SK-N-MC (cell line): ENCODE data around the genes KLHDC2, ARF6 and PYGL.

GRCh38 chr14:49581099-49582006, 4.8 kb downstream of the RPS29 start:
- RRBS, result no CpG with 5 or more reads among the region's 10 CpGs

DNA sequence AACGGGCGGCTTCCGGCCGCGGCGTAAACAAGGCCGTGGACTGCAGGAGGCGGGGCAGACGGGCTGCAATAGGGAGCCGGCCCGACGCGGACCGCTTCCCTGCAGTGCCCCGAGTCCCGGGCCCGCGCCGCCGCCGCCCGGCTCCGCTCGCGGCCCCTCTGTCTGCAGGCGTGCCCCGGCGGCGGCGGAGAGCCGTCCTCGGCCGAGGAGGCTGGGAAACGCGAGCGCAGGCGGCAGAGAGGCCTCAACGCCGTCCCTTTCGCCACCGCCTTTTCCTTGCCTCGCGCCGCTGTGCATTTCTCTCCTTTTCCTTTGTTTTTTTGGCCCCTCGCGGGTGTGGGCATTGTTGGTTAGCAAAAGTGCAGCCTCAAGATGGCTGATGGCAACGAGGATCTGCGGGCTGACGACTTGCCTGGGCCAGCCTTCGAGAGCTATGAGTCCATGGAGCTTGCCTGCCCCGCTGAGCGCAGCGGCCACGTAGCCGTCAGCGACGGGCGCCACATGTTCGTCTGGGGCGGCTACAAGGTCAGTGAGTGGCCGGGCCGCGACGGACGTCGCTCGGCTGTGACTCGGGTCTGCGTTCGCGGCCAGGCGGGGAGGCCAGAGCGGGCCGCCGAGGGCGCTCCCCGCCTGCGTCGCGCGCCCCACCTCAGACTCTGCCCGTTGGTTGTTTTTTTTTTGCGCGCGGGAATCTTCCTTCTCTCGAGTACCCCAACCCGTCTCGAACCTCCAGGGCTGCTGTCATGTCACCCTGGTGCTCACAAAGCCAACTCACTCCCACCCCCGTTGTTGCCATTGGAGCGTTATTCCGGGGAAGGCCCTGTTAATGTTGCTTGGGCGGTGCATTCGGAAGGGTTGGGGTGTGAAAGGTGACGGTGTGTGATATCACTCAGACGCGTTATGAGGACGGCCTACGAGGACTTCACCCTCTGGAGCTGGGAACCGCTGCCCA, at the start of gene KLHDC2:
Gene KLHDC2 (plus strand): TSS at position 57 of the 952 bp plus-strand sequence.
- RRBS, result 1% methylated on average over 22 of the region's 99 CpGs

- RRBS, result no CpG with 5 or more reads among the region's 10 CpGs
These were observed 3.7 kb downstream of the KLHDC2 start for GRCh38 chr14:49771576-49772068.

DNA sequence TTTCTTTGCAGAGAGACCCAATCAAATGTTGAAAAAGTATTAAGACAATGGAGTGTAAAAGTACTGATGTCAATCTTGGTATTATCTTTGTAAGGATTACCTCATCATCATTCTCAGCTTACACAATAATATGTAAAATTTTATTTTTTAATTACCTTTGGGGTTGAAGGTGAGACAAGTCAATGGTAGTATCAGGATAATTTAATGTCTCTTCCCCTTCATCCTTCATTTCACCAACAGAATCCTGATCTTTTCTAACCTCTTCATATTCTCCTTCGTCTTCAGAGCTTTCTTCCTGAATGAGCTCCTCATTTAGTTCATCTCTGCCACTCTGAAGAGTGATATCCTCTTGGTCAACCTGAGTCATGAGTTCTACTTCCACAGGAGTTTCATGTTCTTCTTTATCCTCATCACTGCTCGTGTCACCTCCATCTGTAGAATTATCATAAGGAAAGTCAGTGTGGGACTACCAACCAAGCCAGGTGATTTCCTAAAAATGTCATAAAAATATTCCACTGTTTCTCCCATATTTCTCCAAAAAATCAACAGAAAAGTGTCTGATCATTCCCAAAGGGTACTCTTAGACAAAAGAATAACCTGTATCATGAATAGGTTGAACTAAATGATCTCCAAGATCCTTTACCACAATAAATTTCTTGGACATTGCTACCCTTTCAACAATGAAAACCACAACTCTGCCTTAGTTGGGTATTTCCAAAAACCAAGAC, 32.5 kb downstream of the KLHDC2 start:
- RRBS, result no CpG with 5 or more reads among the region's 2 CpGs

- RRBS, result no CpG with 5 or more reads among the region's 4 CpGs
These were observed 14.7 kb downstream of the NEMF start for GRCh38 chr14:49837796-49838358.

GRCh38 chr14:49888375-49888920, 4.4 kb upstream of the ARF6 start:
- RRBS, result no CpG with 5 or more reads among the region's 2 CpGs

DNA sequence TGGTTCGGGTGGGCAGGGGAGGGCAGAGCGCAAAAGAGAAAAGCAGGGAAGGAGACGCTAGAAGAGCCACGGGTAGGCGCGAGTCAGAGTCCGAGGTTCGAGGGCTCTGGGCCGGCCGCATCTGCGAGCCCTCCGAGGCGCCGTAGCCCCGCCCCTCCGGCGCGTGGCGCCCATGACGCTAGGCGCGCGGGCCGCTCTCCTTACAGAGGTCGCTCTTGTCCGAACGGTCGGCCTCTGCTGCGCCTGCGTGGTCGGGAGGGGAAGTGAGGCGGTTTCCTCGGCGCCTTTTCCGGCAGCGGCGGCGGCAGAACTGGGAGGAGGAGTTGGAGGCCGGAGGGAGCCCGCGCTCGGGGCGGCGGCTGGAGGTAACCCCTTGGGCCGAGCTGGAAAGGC, at the start of gene ARF6:
Gene ARF6 (plus strand): TSS at position 290 of the 393 bp plus-strand sequence.
- RRBS, result 2% methylated on average over 13 of the region's 45 CpGs

DNA sequence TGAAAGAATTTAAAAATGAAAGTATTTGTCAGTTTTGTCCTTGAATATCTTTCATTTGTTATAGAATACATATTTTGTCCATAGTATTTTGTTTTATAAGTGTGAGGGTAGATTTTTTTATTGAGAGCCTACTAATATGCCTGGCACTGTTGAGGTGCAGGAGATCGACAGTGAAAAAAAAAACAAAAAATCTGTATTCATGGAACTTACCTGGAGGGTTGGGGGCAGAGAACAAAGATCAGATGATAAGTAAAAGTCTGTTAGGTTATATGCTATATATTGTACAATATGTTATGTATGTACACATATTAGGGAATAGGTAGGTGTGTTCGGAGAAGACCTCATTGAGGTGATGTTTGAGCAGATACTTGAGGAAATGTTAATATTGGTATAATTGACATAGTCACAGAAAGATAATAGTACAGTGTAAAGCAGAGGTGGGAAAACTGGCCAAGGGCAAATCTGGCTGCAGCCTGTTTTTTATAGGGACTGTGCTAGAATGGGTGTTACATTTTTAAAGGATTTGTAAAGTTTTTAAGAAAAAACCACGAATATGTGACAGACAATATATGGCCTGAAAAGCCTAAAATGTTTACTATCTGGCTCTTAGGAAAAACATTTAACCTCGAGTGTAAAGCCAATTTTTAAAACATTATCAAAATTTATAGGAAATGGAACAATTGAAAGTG, 5.6 kb downstream of the ARF6 start:
- RRBS, result no CpG with 5 or more reads among the region's 4 CpGs

DNA sequence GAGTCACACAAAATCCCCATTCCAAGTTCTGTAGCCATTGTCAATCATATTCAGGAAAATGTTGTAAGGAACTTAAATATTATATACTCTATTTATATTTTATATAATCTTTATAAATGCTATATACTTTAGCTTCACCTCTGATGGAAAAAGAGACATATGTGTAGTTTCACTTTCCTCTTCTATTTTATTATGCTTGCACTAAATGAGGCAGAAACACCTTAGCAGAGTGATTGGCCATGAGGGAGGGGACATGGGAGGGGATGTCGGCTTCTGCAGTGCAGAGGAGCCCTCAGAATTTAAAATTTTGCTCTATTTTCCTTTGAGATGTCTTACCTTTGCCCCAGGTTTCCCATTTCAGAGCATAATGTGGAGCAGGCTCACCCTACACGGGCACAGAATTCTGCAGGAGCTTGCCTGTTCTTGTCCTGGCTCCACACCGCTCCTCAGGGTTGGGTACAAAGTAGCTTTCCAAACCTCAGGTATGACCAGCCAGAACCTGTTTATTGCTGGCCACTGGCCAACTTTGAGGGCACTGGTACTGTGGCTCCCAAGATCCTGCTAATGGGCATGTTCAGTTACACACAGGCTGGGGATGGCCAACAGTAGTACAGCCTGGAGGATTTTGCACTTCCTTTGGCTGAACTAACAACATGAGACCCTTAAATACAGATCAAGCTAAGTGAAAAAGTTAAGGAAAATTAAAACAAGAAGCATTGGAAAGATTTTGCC, 57.9 kb downstream of the ARF6 start:
- RRBS, result no CpG with 5 or more reads among the region's 3 CpGs

- RRBS, result no CpG with 5 or more reads among the region's 9 CpGs
These were observed 77.6 kb downstream of the ARF6 start for GRCh38 chr14:49970356-49971058.

GRCh38 chr14:49971924-49972773, 79.3 kb downstream of the ARF6 start:
- RRBS, result no CpG with 5 or more reads among the region's 7 CpGs

DNA sequence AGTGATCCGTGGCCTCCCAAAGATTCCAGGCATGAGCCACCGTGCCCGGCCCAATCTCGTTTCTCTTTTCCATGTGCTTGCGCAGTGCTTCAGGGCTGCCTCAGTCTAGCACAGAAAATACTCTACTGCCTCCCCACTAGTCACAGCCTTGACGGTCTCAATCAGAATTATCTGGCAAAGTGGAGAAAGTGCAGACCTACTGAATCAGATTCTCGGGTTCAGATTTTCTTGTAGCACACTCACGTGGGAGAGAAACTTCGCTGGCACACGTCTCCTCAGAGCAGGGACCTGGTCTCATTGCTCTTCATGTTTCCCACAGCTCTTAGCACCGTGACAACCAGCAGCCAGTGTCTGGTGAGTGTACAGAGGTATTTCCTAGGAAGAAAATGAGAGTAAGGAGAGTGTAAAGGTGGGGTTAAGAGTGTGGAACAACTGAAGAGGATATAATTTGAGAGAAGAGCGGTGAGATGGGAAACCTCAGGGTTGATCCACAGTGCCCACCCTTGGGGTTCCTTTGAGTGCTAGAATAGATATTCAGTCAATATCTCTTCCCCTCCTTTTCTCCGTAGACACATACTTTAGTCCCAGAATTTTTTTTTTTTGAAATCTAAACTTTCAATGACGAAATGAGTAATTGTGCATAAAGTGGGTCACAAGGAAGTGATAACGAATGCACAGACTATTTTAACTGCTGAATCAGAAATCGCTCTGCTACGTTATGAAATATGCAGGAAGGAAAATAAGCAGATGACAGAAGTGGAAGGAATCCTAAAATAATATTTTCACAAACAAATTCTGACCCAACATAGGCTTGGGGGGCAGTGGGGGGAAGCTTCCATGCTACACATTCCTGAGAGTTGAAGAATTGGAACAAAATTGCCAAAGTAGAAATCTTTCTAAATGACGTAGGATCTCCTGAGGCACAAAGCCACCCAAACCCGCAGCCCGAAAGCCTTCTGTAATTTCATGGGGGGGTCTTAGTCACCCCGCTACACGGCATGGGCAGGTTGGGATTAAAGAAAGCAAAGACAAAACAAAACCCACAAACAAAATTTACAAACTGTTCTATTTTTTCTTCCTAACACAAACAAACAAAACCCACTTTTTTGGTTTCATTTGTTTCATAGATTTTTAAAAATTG, 89.4 kb downstream of the ARF6 start:
- RRBS, result no CpG with 5 or more reads among the region's 22 CpGs

GRCh38 chr14:50069255-50069754, 47.1 kb downstream of the VCPKMT start:
- RRBS, result no CpG with 5 or more reads among the region's 2 CpGs

DNA sequence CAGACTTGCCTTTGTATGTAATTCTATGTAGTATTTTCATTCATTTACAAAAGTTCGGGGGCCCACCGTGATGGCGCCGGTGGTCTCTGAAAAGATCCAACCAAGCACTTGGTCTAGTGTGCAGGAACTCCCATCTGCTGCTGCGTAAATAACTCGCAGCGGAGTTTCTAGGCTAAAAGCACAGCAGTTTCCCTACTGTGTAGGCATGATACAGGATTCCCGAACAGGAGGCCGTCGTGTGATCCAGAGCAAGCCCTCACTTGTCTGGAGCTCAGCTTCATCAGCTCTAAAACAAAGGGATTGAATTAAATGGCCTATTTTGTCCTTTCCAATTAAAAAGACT, 34.5 kb downstream of the VCPKMT start:
- RRBS, result no CpG with 5 or more reads among the region's 10 CpGs

DNA sequence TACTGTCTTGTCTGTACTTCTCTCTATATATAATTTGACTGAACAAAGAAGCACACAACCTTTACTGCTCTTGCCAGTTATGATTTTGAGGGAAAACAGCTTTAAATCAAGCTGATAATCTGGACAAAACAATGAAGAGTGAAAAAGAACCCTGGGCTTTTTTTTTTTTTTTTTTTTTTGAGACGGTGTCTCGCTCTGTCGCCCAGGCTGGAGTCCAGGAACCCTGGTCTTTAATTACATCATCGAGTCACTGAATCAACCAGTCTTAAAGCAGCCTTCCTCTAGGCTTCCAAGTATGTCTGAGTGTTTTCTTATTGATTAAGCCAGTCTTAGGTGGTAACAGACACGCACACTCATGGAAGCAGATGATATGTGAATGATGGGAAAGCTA, 5.9 kb upstream of the VCPKMT start:
- RRBS, result no CpG with 5 or more reads among the region's 5 CpGs

GRCh38 chr14:50230177-50230819, 1.1 kb downstream of the SOS2 start:
- RRBS, result no CpG with 5 or more reads among the region's 9 CpGs

- RRBS, result no CpG with 5 or more reads among the region's 15 CpGs
These were observed 654 bp upstream of the CDKL1 start for GRCh38 chr14:50397182-50397888.

- RRBS, result no CpG with 5 or more reads among the region's 6 CpGs
These were observed 78.4 kb downstream of the NIN start for GRCh38 chr14:50752468-50753150.

DNA sequence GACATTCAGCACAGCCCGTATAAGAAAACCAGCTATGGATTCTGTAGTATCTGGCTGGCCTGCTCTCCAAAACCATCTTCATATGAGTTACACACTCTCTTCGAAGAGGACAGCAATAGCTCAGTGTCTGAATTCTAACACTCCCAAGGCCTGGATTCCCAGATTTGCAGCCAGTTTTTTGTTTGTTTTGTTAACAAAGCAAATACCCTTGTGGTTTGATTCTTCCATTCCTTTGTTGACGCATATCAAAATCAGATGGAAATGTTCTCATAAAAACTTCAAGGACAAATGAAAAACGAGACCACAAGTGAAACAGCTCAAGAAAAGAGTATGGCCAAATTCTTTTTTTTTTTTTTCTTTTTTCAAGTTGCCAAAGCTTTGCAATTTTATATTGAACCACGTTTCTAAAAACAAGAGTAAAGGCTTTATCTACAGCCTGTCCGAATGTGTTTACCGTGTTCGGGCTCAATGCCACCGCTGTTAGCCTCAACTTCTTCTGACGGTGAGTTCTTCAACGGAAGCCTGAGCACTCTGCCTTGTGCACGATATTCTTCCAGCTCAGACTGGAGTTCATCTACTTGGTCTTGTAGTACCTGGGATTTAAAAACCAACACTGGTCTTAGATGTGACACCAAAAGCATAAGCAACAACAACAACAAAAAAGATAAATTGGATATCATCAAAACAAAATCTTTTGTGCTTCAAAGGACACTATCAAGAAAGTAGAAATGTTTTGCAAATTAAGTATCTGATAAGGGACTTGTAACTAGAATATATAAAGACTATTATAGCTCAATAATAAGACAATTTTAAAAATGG, 67.4 kb downstream of the NIN start:
- RRBS, result no CpG with 5 or more reads among the region's 12 CpGs

DNA sequence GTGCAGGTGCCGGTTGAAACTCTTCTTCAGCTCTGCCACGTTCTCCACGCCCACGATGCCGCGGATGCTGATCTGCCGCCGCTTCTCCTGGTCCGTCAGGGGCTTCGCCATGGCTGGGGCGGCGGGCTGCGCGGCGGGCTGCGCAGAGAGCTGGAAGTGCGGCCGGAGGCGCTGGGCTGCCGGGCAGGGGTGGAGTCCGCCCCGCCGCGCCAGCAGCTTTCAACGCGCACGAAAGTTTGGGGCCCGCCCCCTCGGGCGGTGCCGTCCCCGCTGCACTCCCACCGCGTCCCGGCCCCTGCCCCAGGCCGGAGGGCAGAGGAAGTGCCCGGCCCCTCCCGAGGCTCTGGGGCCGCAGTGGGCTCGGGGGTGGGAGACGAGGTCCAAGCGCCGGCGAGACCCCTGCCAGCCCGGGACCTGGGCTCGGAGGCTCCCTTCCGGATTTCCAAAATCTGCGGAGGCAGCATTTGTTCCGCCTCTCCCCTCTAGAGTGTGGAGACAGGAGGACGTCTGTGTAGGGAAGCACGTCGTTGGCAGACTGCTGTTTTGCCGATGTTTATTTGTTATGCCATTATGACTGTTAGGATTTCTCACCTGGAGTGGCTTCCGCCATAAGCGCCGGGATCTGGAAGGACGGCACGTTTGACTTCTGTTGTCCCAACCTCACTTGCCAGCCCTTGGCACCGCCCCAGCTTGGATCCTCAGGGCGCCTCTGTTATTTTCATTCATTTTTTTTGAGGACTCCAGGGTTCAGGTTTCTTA, at the start of gene PYGL:
Gene PYGL (minus strand): TSS at position 191 of the 759 bp plus-strand sequence.
- RRBS, result under 1% methylated on average over 15 of the region's 60 CpGs